ENCODE measurements around the genes ARHGAP27 and LRRC37A.

DNA sequence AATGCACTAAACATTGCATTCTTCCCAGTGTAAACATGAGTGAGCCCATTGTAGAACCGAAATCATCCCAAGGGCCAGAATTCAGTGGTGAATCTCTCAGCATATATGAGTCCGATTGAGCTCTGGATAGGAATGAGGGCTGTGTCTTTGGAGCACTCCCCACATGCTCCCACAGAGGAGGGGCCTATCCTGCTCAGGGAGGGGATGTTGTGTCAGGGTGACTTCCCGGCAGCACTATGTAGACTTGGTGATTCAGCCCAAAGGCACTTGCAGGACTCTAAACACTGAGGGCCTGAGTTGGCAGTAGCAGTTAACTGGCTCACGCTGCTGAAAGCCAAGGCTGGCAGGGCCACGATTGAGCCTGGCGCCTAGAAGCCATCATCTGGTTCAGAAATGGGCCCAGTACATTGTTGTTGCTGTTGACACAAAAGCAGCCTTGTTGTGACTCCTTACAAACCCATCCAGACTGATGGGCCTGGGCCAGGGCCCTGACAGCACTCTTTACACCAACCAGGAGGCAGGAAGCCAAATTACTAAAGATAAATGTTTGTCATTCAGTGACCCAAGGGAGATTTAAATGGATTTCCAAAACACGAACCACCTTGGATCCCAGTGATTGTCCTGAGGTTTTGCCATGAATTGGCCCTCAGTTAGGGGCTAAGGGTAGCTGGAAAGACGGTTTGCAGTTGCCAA lies 31.9 kb downstream of the NMT1 start:
- PRO-cap, 2 experiments, result no peak in any of the 2 experiments

- PRO-cap, 2 experiments, result no peak in any of the 2 experiments
Observed at GRCh38 chr17:45115306-45115665, 17.0 kb downstream of the PLCD3 start.

DNA sequence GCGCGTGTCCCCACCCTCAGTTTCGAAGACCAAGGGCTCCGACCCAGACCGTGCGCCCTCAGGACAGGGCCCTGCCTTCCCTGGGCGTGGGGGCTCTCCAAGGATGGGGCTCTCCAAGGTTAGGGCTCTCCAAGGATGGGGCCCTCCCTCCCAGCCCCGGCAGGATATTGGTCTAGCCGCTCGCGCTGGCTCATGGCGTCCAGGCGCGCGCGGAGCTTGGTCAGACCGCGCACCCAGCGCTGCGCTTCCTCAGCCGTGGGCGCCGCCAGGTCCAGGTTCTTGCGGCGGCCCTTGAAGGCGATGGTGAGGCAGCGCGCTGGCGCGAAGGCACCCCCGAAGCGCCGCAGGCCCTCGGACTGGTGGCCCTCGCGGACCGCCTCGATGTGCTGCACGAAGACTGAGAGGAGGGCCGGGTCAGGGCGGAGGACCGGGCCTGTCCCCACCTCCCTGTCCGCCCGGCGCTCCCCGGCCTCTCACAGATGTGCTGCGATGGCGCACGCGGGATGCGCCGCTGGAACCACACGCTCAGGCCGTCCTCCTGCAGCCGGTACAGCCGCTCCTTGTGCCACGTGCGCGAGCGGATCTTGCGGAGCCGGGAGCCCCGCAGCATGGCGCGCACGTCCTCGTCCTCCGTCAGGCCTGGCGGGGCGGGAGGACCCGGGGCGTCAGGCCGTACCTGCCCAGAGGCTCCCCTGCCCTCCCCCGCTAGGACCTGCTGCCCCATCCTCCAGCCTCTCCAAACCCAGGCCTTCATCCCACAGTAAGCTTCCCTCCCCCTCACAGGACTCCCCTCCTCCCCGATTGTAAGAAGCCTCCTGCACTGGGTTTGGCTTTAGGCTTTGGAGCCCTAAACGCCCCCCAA lies 11.3 kb downstream of the PLCD3 start:
- PRO-cap, 2 experiments, result no peak in any of the 2 experiments

GRCh38 chr17:45240924-45241357 lies 19.3 kb downstream of the FMNL1 start:
- PRO-cap, 2 experiments, result no peak in any of the 2 experiments

- PRO-cap, 2 experiments, result no peak in any of the 2 experiments
Observed at GRCh38 chr17:45241358-45242320, 20.0 kb downstream of the FMNL1 start.

DNA sequence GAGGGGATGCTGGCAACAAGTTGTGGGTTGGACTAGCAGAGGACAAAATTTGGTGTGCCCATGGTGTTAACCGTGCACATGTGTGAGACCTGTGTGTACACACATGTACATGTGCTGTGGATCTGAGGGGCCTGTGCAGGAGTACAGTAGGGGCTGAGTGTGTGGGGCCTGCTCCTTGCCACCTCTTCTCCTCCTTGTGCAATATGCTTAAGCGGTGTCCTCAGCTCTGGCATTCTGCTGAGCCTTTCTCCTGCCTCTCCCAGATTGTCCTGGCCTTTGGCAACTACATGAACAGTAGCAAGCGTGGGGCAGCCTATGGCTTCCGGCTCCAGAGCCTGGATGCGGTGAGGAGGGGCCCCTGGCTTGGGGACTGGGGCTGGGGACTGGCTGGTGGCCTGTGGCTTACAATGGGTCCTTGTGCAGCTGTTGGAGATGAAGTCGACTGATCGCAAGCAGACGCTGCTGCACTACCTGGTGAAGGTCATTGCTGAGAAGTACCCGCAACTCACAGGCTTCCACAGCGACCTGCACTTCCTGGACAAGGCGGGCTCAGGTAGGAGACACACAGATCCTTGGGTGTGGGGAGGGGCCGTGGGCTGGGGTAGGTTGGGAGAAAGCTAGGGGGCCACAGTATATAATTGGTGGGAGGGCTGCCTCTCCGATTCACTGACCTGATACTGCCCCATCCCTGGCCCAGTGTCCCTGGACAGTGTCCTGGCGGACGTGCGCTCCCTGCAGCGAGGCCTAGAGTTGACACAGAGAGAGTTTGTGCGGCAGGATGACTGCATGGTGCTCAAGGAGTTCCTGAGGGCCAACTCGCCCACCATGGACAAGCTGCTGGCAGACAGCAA lies 17.1 kb downstream of the SPATA32 start:
- PRO-cap, 2 experiments, result peak in 1 of 2 experiments; most common plus-strand start position 572 of the sequence (in 1)

DNA sequence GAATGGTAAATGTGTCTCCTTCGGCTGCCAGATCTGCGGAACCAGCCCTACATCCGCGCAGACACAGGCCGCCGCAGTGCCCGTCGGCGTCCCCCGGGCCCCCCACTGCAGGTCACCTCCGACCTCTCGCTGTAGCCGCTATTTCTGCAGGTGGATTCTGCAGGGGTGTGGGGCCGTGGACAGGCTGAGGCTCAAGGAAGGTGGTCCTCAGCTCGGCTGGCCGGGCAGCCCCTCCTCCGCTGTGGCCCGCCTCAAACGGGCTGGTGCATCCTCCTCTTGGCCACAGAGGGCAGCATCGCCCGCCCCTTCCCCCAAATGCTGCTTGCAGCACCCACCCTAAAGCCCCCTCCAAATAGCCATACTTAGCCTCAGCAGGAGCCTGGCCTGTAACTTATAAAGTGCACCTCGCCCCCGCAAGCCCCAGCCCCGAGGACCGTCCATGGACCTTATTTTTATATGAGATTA lies 15.0 kb downstream of the SPATA32 start:
- PRO-cap, 2 experiments, result no peak in any of the 2 experiments

GRCh38 chr17:45248132-45248527 lies 13.8 kb downstream of the SPATA32 start:
- PRO-cap, 2 experiments, result peak in 2 of 2 experiments; most common plus-strand start chr17:45248439 (in 2); most common minus-strand start chr17:45248302 (in 2)

GRCh38 chr17:45278173-45278709 lies 16.3 kb upstream of the SPATA32 start:
- PRO-cap, 2 experiments, result no peak in any of the 2 experiments

DNA sequence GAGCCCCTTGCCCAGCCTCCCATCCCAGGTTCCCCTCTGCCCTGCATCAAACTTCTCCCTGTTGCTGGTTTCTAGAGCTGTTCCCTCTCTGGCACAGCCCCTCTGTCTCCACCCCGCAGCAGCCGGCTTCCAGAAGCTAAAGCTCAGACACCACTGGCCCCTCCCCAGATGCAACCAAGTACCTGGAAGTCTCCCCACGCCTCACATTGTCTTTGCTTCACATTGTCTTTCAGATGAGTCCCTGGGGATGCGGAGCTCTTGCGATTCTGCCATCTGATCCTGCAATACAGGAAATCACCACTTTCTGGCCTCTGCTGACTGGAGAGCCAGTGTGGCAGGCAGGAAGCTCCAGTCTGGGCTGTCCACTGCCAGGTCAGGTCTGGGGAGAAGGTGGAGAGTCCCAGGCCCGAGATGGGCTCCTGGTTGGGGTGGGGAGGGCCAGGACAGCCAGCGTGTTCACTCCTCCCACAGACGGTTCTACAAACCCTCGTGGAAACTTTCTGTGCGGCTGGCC lies 47.7 kb upstream of the MAP3K14 start:
- PRO-cap, 2 experiments, result no peak in any of the 2 experiments

DNA sequence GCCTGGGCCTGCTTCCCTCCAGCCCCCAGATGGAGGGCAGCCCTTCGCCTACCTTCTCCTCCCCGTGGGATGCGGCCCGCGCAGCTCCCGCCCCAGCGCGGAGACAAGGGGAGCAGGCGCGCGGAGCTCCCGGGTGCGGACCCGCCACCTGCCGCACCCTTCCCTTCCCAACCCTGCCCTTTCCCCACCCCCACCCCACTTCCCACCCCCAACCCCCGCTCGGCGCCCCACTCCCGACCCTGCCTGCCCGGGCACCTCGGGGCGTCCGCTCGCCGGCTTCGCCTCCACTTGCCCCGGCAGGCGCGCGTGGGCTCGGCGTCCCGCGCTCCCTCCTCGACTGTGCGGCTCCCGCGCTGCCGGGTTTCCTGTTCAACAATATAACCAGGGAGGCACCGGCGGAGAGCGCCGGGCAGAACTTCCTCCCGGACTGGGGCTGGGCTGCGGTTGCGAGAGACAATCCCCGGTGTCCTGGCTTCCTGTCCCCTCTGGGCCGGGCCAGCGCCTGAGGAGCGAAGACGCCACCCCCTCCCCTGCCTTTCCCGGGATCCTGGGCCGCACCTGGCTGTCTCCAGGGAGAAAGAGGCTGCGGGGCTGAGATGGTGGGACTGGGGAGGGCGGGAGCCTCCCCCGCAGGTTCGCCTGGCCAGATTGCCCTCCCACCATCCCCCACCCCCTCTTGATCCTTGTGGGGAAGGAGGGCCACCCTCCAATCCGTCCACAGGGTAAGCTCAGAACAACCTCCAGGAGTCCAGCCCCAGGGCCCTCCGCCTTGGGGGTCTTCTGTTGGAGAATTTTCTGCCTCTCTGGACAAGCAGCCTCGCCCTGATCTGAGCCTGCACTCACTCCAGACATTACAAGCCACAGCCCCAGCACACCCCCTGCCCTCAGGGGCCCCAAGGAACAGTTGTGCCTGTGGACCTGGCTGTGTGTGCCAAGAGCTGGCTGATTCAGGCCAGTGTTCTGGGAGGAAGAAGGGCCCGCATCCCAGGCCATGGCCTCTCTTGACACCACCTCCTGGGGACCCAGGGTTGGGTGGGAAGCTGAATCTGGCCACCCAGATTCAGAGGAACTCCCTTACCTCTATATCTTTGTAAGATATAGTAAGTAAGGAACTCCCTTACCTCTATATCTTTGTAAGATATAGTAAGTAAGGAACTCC lies at the start of gene ARHGAP27:
TSS of gene ARHGAP27 (minus strand) at position 374 of the 1,159 bp plus-strand sequence.
- PRO-cap, 2 experiments, result no peak in any of the 2 experiments

GRCh38 chr17:45436114-45436884 lies 3.6 kb upstream of the ARHGAP27 start:
- PRO-cap, 2 experiments, result no peak in any of the 2 experiments

DNA sequence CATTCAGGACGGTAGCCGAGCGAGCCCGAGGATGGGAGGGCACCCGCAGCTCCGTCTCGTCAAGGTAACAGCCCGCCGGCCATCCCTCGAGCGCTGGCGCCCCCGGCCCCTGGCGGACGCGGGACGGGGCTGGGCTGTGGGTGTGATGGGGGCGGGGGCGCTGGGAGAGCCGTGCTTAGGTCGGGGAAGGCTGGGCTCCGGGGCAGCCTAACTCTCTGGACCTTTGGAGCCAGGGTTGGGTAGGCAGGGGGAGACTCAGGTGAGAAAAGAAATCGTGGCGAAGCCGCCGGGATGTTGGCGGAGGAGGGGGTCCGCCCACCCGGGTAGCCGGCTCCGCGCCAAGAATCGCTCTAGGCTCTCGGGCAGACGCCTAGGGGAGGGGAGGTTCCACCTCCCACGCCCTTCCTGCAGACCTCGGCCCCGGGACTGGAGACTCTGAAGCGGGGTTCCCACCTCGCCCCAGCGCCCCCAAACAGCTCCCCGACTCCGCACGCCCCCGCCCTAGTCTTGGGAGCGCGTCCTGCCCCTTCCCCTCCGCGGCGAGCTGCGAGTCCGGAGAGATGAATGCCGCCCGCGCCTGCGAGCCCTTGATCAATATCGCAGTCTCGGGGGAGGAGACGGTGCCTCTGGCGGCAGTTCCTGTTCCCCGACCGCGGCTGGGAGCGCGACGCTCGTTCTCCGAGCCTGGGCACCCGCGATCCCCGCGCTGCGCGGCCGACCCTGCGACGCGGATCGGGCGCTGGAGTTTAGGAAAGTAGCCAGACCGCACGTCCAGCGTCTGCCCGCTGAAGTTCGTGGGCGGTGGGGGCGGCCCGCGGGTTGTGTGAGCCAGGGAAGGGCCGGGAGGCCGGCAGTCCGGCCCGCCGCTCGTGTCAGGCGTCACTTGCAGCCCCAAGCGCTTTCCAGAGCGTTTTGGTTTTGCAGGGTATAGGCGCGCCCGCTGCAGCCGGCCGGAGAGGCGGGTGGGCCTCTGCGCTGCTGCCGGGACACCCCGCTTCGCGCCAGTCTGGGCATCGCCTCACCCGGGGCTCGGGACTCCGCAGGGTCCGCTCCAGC lies 722 bp downstream of the CRHR1 start:
- PRO-cap, 2 experiments, result no peak in any of the 2 experiments

GRCh38 chr17:45949030-45949593 lies 49.9 kb upstream of the STH start:
- PRO-cap, 2 experiments, result no peak in any of the 2 experiments

DNA sequence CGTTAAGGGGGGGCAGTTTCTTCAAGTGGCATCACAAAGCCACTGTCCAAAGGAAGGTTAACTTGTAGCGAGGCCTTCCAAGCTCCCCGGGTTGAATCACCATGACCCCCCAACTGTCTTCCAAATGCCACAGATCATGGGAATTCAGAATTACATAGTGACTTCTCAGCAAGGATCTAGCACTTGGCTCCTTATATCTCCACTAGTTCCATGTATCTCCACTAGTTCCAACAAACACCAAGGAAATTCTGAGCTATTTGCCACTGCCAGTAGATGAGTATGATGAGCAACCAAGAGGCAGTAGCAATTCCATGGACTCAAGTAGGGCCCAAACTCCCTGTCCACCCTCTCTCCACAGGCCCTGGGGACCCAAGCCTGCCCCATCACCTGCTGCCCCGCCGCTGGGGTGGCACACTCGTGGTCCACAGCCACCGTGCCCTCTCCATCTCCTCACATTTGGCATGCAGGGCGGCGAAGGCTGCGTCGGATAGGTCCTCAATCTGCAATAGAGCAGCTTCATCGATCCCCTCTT lies 33.7 kb downstream of the STH start:
- PRO-cap, 2 experiments, result peak in 1 of 2 experiments; most common minus-strand start position 454 of the sequence (in 1)

GRCh38 chr17:46044800-46045602 lies 46.0 kb downstream of the STH start:
- PRO-cap, 2 experiments, result no peak in any of the 2 experiments

DNA sequence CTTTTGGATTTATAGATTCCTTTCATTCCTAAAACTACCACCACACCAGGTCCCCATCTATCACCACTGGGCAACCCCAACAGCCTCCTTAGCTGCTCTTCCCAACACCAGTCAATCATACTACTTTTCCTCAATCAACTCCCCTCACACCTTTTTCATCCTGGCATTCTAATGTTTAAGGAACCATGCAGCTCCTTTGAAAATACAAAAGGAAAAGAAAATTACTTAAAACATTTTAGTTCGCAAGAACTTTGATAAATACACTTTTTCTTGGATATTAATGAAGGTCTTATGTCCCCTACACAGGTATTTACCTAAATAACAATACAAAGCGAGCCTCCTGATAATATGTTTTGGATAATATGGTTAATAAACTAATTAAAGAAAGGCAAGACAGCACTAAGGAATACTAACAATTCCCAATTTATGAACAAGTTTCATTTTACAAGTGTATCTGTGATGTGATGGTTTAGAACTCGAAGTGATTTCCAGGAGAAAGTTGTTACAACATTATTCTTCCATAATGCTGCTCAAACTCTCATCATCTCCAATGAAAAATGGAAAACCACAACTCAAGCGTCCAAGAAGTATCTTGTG lies 94.9 kb downstream of the KANSL1 start:
- PRO-cap, 2 experiments, result no peak in any of the 2 experiments

GRCh38 chr17:46107281-46108035 lies 85.8 kb downstream of the KANSL1 start:
- PRO-cap, 2 experiments, result no peak in any of the 2 experiments

GRCh38 chr17:46266657-46267713 lies 27.9 kb upstream of the LRRC37A start:
- PRO-cap, 2 experiments, result peak in 2 of 2 experiments; most common plus-strand start chr17:46266993 (in 1); most common minus-strand start chr17:46266811 (in 1)

GRCh38 chr17:46294821-46295379 lies at the start of gene LRRC37A:
Gene LRRC37A (plus strand): TSS chr17:46295131.
- PRO-cap, 2 experiments, result no peak in any of the 2 experiments